ENCODE measurements around a stretch of chr5.

- RRBS = no CpG with 5 or more reads among the region's 5 CpGs
Observed at GRCh38 chr5:81850314-81851018, 99.6 kb upstream of the SSBP2 start.

GRCh38 chr5:82083852-82084504 lies 112.2 kb downstream of the ATG10 start:
- RRBS = no CpG with 5 or more reads among the region's 11 CpGs

- RRBS = no CpG with 5 or more reads among the region's 15 CpGs
Observed at GRCh38 chr5:82356728-82357822, 78.9 kb upstream of the RPS23 start.

DNA sequence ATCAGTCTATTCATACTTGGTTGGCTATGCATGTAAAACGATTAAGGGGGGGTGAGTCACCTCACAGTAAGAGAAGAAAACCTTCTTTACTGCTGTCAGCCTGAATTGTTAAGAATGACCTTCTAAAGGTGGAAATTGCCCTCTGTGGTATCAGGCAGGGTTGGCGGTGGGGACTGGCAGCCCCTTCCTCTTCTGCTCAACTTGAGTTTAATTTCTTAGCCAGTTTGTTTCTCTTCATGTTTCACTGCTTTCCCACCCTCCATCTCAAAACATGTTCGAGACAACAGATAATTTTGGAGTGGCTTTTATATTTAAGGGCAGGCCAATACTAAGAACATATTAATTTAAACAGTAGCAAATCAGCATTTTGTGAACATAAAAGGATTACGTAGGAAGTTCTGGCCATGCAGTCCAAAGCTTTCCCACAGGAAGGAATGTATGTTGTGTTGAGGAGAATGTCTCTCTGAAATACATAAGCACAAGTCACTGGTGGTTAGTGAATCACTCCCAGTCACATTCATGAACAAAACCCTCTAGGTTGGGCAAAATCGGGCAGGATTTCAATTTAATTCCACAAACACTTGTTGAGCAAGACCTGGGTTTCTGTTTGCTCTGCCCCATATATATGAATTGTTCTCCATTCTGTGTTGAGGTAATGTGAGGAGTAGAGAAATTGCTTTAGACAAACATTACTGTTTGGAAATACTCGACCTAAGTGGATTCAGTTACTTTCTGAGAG lies 127.3 kb upstream of the RPS23 start:
- RRBS = no CpG with 5 or more reads among the region's 6 CpGs

DNA sequence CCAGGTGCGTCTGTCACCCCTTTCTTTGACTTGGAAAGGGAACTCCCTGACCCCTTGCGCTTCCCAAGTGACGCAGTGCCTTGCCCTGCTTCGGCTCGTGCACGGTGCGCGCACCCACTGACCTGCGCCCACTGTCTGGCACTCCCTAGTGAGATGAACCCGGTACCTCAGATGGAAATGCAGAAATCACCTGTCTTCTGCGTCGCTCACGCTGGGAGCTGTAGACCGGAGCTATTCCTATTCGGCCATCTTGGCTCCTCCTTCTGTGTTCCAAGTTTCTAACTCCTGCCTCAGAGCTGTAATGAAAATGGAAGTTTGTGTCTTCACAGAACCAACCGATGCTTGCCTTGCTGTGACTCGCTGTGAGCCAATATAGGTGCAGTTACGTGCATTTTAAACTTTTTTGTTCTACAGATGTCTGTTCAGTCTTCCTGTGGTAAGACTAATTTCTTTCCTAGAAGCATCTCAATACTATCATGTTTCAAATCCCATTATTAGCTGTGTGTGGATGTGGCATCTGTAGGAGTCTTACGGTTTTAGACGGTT lies 157.1 kb upstream of the RPS23 start:
- RRBS = no CpG with 5 or more reads among the region's 20 CpGs

DNA sequence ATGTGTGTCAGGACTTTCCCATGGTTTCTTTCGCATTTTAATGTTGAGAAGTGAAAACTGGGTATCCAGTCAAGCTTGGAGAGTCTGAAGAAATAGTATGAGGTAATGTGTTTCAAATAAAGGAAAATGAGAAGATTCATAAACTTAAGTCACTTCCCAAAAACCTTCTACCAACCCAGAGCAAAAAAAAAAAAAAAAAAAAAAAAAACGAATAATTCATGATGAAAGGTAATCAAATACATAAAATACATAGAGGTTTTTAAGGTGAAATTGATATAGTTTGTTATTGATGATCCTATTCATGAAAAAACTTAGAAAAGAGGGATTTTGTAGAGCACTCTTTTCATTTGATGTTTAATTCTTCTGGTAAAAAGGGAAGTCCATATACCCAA lies 187.7 kb upstream of the VCAN start:
- RRBS = no CpG with 5 or more reads among the region's 2 CpGs

DNA sequence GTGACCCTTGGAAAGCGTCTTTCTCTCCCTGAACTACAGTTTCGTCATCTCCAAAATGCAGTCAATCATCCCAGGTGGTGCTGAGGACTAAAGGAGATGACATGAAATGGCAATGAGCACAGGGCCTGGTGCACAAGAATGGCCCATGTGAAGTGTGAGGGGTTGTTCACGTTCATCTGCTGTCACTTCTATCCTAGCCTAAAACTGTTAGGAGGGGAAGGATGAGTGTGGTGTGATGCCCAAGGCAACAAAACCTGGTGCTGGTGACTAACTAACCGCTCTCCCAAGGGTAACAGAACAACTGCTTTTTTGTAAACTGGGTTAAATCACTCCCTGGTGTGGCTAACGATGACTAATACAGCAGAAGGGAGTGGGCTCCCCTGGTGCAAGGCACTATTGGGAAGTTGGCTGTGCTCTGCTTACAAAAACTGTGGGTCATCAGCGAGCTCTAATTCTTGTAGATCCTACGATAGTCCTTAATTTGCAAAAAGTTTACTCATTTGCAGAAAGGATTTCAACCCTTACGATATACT lies 103.3 kb upstream of the VCAN start:
- RRBS = no CpG with 5 or more reads among the region's 8 CpGs

GRCh38 chr5:83537614-83538264 lies 66.2 kb downstream of the VCAN start:
- RRBS = no CpG with 5 or more reads among the region's 3 CpGs

GRCh38 chr5:83538275-83539590 lies 67.2 kb downstream of the VCAN start:
- RRBS = no CpG with 5 or more reads among the region's 10 CpGs

GRCh38 chr5:83969148-83969661 lies 248.6 kb upstream of the HAPLN1 start:
- RRBS = no CpG with 5 or more reads among the region's 2 CpGs

GRCh38 chr5:87074887-87075529 lies 192.7 kb upstream of the RASA1 start:
- RRBS = no CpG with 5 or more reads among the region's 2 CpGs

DNA sequence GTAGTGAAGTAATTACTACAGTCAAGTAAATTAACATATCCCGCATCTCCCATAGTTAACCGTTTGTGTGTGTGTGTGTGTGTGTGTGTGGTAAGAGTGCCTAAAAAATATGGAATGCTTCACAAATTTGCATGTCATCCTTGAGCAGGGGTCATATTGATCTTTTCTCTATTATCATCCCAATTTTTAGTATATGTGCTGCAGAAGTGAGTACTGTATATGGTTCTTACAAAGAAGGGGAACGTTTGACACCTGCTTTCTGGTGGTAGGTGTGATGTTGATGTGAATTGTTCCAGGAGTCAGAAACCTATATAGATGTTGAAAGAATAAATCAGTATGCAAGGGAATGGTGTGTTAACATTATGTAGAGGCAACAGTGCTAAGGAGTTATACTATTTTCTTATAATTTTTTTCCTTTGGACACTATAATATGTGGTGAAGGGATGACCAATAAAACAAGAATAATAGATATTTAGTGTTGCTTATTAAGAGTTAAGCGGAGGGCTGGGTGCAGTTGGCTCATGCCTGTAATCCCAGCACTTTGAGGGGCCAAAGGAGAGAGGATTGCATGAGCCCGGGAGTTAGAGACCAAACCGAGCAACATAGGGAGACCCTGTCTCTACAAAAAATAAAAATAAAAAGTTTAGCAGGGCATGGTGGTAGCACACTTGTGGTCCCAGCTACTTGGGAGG lies 32.0 kb downstream of the RASA1 start:
- RRBS = no CpG with 5 or more reads among the region's 6 CpGs

DNA sequence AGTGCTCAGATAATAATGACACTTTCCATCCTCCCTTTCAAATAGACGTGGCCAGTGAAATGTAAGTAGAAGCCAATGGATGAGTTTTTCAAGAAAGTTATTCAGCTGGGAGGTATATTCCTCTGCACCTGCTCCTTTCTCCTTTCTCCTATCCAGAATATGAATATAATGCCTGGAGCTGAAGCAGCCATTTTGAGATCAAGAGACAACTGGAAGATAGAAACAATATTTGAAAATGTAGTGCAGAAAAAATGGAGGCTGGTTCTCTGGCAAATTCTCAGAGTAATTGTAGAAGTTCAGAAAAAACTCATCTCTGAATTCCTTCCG lies 262.0 kb upstream of the CCNH start:
- RRBS = no CpG with 5 or more reads among the region's 2 CpGs

- RRBS = no CpG with 5 or more reads among the region's 9 CpGs
Observed at GRCh38 chr5:88141679-88142007, 127.0 kb downstream of the TMEM161B start.

DNA sequence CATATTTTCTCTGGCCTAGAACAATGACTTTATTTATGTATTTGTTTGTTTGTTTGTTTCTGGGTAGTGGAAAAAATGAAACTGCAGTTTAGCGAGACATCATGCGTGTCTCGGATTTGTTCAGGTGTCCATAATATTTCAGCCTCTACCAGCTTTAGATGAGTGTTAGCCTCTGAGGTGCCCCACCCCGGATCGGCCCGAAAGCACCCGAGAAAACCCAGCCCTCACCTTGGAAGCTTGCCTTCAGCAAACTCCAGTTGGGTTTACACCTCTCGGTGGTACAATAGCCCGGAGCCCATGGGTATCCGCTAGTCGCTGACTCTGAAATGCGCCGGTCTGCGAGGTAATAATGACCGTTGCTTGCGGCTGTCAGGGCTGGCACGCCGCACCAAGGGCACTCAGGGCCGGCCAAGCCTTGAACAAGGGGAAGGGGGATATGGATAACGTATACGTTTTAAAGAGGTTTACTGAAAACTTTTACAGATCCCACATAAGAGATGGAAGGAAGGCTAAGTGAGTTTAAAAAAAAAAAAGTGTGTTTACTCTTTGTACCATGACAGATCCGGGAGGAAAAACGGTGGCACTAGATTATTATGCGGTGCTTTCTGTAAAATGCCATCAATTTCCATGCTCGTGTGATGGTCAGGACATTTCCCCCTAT lies 124.4 kb downstream of the TMEM161B start:
- RRBS = 19% methylated on average over 15 of the region's 25 CpGs

DNA sequence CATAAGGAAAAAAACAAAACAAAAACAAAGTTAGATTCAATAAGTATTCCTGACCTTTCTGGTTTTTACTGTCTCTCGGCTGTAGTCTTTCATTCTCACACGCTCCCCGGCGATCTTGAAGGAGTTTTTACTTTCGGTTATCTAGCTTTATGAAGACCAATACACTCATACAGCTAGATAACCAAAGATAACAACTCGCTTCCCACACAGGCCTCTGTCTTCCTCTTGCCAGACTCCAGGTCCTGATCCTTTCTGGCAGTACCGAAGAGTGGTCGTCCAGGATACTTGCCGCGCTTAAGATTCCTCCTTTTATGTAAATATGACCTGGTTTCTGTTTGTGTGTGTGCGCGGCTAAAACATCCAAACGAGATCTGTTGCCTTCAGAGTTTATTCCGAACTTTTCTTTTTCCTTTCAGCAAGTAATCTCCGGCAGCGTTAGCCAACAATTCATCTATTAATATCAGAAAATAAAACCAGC lies 216.2 kb downstream of the MEF2C start:
- RRBS = no CpG with 5 or more reads among the region's 16 CpGs

- RRBS = no CpG with 5 or more reads among the region's 22 CpGs
Observed at GRCh38 chr5:88667718-88668490, 215.1 kb downstream of the MEF2C start.

DNA sequence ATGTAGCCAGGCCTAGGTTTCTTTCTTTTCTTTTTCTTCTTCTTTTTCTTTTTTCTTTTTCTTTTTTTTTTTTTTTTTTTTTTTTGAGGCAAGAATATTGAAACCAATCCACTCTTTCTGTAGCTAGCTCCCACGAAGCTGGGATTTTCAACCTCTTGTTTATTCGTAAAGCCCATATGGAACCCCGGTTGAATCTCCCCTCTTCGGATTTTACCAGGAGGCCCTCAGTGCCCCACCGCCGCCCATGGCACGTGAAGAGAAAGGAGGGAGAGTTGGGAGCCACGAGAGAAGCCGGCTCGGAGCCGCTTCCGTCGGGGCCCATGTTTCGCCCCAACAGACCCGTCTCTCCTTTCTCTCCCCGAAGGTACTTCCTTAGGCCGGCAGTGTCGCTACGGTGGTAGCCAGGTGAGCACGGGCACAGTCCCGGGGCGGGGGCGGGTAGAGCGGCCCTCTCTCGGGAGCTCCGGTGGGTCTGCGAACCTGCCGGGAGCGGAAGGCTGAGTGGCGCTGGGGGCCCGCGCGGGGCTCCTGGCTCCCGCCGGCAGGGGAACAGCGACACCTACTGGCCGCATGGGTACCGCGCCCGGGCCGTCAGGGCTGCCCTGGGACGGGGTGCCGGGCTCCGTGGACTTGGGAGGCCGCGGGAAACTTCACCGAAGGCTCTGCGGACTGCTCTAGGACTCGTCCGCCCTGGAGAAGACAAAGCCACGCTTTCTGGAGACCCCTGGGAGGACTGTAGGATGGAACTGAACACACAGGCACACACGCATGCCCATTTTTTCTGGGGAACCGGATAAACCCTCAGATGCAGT lies 202.7 kb downstream of the MEF2C start:
- RRBS = 5% methylated on average over 32 of the region's 53 CpGs

DNA sequence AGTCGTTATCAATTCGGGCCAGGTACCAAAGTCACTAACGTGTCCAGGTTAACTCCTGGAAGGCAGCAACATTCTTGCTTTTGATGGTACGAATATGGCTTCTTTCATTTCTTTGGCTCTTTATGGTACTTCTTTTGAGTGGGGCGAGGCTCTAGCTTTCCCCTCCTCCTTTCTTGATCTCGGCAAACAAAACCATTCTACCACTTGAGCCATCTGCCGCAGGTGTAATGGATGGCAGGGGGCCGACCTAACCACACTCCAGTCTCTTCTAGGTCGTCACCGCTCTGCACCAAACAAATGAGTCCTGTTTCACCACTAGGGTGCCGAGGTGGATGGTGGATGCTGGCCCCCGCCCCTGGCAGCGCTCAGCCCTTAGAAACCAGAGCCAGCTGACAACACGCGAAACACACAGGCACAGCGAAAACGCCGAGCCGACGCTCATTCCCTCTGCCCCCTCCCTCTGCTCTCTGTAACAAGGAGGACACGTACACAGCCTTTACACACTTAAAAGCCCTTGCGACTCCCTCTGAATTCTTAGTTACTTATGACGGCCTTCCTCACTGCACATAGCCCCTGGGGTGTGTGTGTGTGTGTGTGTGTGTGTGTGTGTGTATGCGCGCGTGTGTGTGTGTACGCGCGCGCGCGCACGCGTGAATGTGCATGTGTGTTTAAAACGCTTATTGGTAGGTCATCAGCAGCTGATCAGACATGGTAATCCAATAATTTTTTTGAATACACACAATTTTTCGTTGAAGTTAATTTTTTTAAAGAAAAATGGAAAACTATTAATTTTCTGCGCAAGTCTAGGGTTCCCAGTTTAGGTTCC lies 199.4 kb downstream of the MEF2C start:
- RRBS = no CpG with 5 or more reads among the region's 37 CpGs

GRCh38 chr5:88829104-88829472 lies 53.9 kb downstream of the MEF2C start:
- RRBS = no CpG with 5 or more reads among the region's 4 CpGs